ENCODE measurements around a stretch of chr10.

- PRO-cap = bidirectional peak, plus-strand start at chr10:18141713, minus-strand start at chr10:18141629; bidirectional peak, plus-strand start at chr10:18141779, minus-strand start at chr10:18141804
- RAMPAGE, long total RNA, 4 experiments = no peak in any of the 4 experiments
Observed at GRCh38 chr10:18141318-18142058, 1.3 kb downstream of the CACNB2 start.

GRCh38 chr10:18162658-18163025 lies 22.4 kb downstream of the CACNB2 start:
- PRO-cap = no peak
- RAMPAGE, long total RNA, 4 experiments = no peak in any of the 4 experiments

DNA sequence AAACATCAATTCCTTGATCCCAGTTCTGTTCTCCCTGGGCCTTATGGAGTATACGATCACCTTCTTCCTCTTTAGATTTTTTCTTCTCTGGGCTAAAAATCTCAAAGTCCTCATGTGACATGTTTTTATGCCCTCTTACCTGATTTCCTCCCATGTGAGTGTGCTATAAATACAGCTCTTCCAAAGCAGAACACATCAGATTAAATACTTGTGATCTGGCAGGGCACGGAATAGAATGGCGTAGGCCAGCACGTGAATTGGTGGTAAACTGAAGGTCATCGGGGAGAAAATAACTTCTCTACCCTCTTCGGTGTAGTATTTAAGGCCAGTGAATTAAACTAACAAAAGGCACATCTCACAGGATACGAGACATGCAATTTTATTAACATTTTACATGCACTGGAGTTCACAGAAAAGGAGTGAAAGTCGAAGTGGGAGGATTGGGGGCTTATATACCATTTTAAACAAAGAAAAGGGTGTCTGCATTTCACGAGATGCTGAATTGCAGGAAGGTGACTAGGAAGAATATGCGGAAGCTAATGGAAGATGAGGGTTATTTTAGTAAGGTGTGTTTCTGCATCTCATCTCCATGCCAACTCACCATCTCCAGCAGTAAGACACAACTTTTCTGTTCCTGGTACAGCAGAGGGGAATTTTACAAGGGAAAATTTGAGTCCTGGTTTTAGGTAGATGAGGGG lies 212.5 kb downstream of the NSUN6 start:
- PRO-cap = no peak
- RAMPAGE, long total RNA, 4 experiments = no peak in any of the 4 experiments

- PRO-cap = no peak
- RAMPAGE, long total RNA, 4 experiments = no peak in any of the 4 experiments
Observed at GRCh38 chr10:18610083-18611019, 41.0 kb downstream of the NSUN6 start.

DNA sequence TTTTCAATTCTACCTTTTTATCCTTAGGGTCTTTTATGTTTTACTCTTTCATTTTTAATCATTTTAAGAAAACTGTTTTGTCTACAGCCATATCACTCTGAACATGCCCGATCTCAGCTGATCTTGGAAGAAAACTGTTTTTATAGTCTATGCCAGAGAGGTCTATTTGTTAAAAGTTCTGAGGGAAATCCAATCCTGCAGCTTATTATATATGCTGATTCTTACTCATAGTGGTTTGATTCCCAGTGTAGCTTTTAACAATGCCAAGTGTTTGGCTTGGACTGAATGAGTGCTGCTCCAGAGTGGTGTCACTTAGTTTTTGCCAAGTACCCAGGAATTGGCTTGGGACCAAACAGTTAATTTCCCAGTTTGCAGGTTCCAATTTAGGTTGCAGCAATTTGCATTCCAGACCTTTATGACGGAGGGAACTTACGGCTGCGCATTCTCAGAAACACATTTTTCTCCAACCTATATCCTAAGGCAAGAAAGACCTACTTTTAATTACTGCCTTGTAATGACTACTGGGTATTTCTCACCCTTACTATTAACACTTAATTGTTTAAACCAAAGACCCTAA lies 32.4 kb downstream of the NSUN6 start:
- PRO-cap = no peak
- RAMPAGE, long total RNA, 4 experiments = no peak in any of the 4 experiments

DNA sequence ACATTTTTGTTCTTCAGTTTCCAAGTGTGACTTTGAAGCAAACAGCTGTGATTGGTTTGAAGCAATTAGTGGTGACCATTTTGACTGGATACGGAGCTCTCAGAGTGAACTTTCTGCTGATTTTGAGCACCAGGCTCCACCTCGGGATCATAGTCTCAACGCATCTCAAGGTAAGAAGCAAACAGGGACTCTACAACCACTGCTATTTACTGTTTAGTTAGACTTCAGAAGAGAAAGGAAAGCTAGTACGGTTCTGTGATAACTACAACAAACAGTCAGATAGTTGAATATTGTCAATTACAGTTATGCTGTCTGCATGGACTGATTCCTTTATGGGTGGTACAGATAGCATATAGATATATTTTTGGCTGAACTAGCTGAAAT lies 155.1 kb downstream of the MALRD1 start:
- PRO-cap = no peak
- RAMPAGE, long total RNA, 4 experiments = no peak in any of the 4 experiments

- PRO-cap = unidirectional peak, minus-strand start at chr10:19629717
- RAMPAGE, long total RNA, 4 experiments = no peak in any of the 4 experiments
Observed at GRCh38 chr10:19629590-19630026, 186.6 kb upstream of the PLXDC2 start.

DNA sequence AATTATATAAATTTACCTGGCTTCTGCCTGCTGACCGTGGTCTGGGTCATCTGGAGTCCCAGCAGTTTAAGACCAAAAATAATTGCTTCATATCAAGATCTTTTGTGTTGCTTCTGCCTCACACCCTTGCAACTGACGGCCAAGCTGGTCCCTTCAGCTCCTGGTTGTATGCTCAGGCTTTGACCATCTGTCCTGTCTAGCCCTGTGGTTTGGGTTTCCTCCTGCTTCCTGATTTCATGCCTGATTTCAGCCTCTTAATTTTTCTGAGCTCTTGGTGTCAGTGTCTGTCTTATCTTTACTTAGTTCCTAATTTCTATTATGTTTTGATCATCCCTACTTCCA lies 87.9 kb upstream of the PLXDC2 start:
- PRO-cap = no peak
- RAMPAGE, long total RNA, 4 experiments = start-site peak on the minus strand in 2 of 4 experiments, centred at positions 145 to 150 of the sequence, 6 to 14 reads per replicate

DNA sequence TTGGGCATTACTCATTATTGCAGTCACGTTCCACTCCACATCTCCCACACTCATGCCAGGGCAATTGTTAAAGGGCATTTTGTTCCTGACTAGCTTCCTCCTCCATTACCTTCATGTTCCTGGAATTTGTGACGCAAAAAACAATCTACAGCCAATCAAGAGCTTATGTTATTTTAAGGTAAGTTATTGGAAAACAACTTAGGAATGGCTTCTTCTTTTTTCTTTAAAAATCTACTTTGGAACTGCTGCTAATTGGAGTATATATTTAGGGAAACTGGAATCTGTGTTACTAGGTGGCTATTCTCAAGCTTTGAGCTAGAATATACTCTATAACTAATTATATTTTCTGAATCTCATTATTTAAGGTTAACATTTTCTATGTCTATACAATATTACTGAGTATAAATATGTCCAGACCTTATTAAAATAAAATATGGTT lies 48.1 kb upstream of the PLXDC2 start:
- PRO-cap = no peak
- RAMPAGE, long total RNA, 4 experiments = no peak in any of the 4 experiments

GRCh38 chr10:19825608-19826058 lies 9.4 kb downstream of the PLXDC2 start:
- PRO-cap = no peak
- RAMPAGE, long total RNA, 4 experiments = no peak in any of the 4 experiments

- PRO-cap = unidirectional peak, minus-strand start at chr10:19921421
- RAMPAGE, long total RNA, 4 experiments = no peak in any of the 4 experiments
Observed at GRCh38 chr10:19921201-19921856, 105.1 kb downstream of the PLXDC2 start.

DNA sequence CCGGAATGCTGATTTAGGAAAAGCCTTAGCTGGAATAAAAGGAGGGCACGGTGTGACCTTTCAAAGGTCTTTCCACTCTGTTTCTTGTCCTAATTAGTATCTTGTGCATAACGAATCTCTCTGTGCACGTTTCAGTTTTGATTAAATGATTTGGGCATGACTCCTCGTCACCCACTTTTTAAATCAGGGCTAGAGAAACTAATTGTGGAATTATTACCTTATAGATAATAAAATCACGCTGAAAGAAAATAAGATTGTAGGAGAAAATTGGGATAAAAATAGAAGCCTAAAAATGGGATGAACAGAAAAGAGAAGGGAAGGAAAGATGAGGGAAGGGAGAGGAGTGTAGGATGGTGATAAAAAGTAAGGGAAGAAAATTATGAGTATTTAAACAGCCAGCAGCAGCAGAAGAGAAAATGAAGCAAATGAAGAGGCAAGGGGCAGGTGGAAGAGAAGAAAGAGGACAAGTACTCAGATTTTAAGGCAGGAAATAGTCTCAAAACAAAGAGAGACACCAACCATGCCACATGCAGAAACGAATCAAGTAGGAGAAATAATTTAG lies 280.0 kb downstream of the PLXDC2 start:
- PRO-cap = no peak
- RAMPAGE, long total RNA, 4 experiments = no peak in any of the 4 experiments

DNA sequence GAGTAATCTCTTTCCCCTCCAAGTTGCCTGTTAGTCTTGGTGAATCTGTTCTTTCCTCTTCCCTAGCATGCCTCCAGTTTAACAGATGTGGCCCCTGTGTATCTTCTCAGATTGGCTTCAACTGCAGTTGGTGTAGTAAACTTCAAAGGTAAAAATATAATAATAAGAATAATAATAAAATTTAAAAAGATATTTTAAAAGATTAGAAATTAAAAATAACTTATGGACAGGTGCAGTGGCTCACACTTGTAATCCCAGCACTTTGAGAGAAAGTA lies 361.0 kb downstream of the PLXDC2 start:
- PRO-cap = no peak
- RAMPAGE, long total RNA, 4 experiments = no peak in any of the 4 experiments

GRCh38 chr10:20370014-20371237 lies 526.7 kb downstream of the NEBL start:
- PRO-cap = no peak
- RAMPAGE, long total RNA, 4 experiments = no peak in any of the 4 experiments

DNA sequence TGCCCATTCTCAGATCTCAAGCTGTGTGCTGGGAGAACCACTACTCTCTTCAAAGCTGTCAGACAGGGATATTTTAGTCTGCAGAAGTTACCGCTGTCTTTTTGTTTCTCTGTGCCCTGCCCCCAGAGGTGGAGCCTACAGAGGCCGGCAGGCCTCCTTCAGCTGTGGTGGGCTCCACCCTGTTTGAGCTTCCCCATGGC lies 432.1 kb downstream of the NEBL start:
- PRO-cap = no peak
- RAMPAGE, long total RNA, 4 experiments = no peak in any of the 4 experiments

DNA sequence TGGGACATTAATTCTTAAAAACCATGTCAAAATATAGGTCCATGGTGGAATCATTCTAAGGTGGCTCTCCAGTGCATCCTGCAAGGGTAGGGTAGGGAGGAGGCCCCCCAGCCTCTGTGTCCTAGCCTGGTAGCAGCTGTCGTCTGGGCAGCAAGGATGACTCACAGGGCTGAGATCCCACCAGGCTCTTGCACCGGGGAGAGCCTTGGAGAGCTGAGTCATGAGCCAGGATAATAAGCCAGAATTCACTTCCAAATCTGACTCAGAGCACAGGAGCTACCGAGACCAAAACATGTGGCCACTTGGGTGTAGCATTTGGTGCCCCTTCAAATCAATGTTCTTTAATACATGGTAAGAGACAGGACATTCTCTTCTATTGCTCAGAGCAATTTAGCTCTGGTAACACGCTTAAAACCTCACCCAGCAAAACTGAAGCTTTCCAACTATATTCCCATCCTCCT lies 298.5 kb downstream of the NEBL start:
- PRO-cap = no peak
- RAMPAGE, long total RNA, 4 experiments = no peak in any of the 4 experiments

DNA sequence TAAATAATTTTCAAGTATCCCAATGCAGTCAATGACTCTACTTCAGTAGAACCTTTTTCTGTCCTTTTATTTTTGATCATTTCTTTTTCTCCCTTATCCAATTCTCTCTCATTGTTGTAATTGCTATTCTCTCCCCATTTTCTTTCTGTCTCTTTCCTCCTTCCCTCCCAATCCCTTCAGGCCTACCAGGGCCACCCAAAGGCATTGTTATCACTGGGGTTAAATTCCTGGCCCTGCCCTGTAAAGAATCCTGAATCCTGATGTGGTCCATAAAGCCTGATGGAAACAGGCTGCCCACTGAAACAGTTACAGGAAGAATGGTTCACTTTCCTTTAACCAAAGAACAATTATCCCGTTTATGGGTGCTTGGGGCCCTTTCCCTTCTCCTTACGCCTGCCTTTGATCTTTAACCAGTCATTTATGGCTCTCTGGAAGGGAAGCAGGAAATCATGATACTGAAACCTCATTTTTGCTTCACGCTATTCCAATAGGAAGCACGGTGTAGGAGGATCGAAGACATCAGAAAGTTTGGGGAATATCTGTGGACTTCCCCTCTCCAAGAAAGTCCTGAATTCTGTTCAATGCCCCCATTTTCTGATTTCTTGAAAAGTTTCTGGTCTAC lies 273.1 kb upstream of the NEBL start:
- PRO-cap = no peak
- RAMPAGE, long total RNA, 4 experiments = no peak in any of the 4 experiments

DNA sequence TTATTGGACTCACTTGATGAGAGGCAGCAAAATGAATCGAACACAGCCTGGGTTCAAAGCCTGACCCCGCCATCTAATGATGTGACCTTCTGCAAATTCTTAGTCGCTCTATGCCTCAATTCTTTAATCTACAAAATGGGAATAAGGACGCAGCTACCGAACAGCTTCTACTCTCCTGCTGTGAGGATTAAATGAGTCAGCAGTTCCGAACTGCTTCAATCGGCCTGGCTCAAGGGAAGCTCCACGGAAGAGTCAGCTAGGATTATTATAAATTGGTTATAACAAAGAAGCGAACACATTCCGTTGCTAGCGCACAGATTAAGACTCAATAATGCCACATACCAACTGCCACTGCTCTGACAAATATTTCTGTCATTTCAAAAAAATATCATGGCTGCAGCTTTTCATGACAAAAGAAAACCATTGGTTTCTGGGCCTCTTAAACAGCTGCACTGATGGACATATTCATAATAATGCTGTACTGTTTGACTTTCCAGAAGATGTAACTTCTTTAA lies 278.1 kb upstream of the NEBL start:
- PRO-cap = no peak
- RAMPAGE, long total RNA, 4 experiments = no peak in any of the 4 experiments

GRCh38 chr10:21315912-21316404 lies 209.5 kb downstream of the SKIDA1 start:
- PRO-cap = no peak
- RAMPAGE, long total RNA, 4 experiments = no peak in any of the 4 experiments

DNA sequence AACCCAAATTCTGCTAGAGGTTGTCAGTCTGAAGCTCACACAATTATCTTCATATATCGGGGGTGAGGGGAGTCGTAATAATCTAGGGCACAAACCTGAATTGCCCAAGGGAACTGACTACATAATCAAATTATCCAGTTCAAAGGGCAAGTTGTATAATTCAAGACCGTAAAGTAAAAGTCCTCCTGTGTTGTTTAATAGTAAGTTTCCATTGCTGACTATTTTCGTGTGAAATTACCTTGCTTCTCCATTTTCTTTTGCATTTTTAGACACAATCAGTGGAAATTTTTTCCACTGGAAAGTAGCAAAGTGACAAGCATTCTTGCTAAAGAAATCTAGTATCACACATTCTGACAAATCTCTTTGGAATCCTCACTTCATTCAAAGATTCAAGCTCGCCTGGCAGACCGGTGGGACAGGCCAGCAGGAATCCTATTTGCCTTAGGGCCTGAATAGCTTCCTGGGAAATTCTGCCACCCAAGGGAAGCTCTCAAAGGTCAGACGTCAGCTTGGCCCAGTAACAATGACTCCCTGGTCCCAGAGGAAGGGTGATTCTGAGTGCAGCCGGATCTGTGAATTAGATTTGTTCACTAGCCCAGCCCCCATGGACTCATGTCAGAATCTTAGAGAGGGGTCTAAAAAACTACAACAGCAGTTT lies 161.2 kb downstream of the SKIDA1 start:
- PRO-cap = no peak
- RAMPAGE, long total RNA, 4 experiments = no peak in any of the 4 experiments